H9 (cell line): Measurements from ENCODE around the genes CDH18, CDH6, MTMR12 and NPR3.

DNA sequence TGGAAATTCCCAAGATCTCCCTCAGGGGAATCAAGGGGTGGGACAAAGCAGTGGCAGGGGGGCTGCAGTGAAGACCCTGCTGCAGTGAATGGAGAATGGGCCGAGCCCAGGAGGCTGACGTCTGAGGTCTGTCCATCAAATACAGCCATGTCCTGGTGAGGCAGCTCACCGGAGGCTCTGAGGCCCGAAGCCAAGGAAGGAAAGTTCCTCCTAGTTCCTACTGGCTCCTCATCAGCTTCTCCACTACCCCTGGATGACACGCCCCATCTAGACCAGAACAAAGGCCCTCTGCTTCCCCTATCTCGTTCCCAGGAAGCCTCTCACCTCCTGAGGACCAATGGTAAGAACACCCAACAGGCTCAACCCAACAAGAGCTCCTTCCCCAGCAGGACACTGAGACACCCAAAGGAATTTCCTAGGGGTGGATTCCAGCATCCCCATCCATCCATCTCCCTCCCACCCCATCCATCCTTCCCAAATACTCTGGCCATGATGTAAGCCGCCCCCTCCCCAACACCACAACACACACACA, 40.8 kb downstream of the MYO10 start:
- PRO-cap: no peak

- PRO-cap: no peak
Observed at GRCh38 chr5:16916367-16916887, 19.7 kb downstream of the MYO10 start.

GRCh38 chr5:18519278-18519487, 863.5 kb upstream of the H3Y1 start:
- PRO-cap: no peak

DNA sequence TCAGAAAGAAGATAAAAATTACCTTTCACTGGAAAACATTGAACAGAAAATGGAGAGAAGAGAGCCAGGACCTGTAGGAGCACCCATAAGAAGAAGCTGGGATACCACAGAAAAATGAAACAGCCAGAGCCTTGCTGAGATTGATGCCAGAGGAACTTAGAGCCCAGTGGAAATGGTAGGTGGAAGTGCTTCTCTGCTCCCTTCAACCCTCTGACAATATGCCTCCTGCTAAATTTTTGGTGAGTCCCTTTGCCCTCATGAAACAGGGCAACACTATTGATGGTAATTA, 803.9 kb downstream of the CDH18 start:
- PRO-cap: no peak

- PRO-cap: unidirectional peak, minus-strand start at chr5:19988199
Observed at GRCh38 chr5:19987956-19988435, at the start of gene CDH18. Gene CDH18 (minus strand): TSS chr5:19988200.

DNA sequence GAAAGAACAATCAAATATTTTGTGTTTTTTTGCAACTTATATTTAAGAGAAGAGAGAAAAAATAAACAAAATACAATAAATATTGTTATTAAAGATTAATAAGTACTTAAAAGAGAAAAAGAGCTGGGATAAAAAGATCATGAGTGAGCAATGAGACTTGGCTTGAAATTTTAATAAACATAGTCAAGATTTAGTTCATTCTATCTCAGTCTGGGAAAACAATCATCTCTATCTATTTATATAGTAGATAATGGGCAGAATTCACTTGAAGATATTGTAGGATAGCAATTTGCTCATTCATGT, 669.3 kb downstream of the CDH9 start:
- PRO-cap: no peak

DNA sequence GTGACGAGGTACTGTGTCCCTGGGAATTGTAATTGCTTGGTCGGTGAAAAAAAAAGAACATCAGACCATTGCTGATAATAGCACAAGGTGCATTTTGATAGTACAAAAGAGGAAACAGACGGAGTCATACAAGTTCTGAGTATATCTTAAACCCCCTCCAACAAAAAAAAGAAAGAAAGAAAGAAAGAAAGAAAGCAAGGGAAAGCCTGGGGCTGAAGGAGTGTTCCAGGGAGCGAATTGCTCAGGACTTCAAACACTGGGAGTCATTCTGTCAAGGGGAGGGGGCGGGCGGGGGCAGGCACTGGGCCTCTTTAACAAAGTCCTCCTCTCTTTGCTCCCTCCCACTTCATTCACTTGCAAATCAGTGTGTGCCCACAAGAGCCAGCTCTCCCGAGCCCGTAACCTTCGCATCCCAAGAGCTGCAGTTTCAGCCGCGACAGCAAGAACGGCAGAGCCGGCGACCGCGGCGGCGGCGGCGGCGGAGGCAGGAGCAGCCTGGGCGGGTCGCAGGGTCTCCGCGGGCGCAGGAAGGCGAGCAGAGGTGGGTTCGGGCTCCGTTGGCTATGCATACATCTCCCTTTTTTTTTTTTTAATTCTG, at the start of gene CDH6:
Gene CDH6 (plus strand): TSS at position 341 of the 598 bp plus-strand sequence.
- PRO-cap: unidirectional peak, plus-strand start at position 424 of the sequence

- PRO-cap: no peak
Observed at GRCh38 chr5:31916307-31916719, 257.8 kb downstream of the GOLPH3 start.

DNA sequence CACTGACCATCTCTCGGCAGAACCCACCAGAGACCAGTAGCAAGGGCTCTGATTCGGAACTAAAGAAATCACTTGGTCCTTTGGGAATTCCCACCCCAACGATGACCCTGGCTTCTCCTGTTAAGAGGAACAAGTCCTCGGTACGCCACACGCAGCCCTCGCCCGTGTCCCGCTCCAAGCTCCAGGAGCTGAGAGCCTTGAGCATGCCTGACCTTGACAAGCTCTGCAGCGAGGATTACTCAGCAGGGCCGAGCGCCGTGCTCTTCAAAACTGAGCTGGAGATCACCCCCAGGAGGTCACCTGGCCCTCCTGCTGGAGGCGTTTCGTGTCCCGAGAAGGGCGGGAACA, 83.4 kb downstream of the GOLPH3 start:
- PRO-cap: no peak

DNA sequence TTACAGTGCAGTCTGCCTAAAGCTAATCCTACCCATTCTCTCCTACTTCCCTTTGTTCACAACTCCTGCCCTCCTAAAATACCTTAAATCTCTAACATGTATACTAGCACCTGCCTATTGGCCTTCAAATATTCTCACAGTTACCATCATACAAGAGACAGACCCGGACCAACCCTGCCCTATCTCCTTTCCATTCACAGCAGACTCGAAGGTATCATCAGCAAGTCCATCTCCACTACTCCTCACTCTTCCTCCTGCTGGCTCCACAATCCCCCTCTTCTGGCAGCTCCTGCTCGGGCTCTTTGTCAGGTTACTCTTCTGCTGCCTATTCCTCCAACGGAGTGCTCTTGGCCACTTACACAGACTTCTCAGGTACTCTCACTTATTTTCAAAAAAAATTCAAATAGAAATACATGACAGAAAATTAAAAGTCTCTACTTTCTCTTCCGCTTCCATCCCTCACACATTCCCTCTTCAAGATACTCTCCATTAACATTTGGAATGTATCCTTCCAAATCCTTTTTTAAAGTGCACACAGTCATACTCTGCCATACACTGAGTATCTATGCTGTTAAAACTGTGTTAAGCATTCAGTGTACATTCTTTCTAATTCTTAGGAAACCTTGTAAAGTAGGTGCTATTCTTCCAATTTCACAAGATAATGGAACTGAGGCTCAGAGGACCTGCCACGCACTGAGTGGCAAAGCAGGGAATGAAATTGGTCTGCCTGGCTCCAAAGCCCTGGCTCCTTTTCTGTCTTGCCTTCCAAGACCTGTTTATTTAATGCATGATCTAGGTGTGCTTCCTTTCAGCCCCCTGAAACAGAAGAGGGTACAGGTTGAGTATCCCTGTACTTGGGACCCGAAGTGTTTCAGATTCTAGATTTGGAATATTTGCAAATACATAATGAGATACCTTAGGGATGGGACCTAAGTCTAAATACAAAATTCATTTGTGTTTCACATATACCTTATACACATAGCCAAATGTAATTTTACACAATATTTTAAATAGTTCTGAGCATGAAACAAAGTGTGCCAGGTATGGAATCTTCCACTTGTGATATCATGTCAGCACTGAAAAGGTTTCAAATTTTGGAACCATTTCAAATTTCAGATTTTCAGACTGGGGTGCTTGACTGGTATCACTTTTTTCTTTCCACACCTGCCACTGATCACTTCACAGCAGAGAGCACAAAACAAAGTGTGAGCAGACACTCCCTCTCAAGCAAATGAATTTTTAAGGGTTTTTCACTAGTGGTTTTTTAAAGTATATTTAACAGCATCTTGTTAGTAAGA, 15.3 kb downstream of the GOLPH3 start:
- PRO-cap: no peak

DNA sequence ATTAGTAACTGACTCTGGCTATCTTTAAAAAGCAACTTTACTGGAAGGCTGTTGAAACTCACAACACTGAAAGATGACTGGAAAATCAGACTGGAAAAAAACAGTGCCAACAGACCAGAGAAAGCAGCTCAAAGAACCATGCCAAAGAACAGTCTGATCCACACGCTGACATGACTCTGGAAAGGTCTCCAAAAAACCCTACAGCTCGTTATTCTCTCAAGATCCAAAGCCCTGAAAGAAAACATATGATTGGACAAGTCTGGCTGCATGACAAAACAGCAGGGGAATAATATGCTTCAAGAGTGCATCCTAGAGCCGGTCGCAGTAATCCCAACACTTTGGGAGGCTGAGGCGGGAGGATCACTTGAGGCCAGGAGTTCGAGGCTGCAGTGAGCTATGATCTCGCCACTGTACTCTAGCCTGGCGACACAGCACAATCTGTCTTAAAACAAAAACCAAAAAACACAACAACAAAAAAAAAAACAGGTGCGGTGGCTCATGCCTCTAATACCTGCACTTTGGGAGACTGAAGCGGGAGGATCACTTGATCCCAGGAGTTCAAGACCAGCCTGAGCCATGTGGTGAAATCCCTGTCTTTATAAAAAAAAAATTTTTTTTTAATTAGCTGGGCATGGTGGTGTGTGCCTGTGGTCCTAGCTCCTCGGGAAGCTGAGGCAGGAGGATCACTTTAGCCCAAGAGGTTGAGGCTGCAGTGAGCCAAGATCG, 5.4 kb downstream of the GOLPH3 start:
- PRO-cap: no peak

DNA sequence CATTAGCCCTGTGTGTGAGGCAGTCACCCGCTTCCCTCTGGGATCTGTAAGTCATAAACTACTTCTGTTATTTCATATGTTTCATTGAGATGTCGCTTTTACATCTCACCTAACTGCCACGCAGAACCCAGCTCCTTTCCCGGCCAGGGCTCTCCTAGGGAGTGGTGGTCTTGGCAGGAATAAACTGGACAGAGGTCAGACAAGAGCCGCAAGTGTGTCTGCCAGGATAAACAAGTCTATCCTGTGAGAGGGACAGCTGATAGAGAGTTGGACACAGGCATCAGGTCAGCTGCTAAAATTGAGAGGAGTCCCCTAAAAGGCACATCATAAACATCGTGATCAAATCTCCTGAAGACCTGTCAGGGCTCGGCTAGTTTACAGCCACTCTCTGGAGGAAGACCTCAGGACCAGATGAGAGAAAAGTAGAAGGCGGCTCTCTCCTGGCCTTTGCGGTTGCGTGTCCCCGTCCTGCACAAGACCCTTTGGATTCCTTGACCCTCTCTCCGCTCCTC, 30.0 kb upstream of the GOLPH3 start:
- PRO-cap: no peak

DNA sequence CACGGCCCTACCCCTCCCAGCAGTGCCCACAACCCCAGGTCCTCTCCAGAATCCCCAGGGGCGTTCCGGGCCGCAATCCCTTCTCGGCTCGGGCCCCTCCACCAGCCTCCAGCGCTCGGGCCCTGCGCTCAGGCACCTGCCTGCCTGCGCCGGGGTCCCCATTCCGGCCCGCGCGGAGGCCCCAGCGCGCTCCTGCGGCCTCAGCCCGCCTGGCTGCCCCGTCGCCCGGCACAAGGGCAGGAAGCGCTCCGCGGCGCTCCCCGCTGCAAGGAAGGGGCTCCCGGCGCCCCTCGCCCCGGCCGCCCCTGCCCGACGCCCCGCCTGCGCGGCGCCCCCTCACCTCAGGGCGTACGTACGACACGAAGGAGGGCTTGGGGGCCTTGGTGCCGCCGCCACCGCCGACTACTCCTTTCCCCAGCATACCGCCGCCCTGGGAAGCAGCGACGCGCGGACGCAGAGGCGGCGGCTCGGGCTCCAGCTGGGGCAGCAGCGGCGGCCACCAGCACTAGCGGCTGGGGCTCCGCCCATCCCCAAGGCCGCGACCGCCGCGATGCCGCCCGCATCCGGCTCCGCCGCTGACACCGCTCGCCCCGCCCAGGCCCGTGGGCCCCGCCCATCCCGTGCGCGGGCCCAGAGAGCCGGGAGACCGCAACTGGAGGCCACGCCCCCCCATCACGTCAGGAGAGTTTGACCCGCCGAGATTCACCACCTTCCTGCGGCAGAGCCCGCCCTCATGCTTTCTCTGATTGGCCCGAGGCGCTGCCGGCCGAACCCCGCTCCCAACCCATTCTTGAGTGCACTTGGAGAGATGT, at the start of gene MTMR12:
Gene MTMR12 (minus strand): TSS at position 522 of the 812 bp plus-strand sequence.
- PRO-cap: bidirectional peak, plus-strand start at position 231 of the sequence, minus-strand start at position 267 of the sequence; bidirectional peak, plus-strand start outside the sequence, minus-strand start at position 552 of the sequence

GRCh38 chr5:32605497-32606130, 20.3 kb downstream of the SUB1 start:
- PRO-cap: no peak

DNA sequence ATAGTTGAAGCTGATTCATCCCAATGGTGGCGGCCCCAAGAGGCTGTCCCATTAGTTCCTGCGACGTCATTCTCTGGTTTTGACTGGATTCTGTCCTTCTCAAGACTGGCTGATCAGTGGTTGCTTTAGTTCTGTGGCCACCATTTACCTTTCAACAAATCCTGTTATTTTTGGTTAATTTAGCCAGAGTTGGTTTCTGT, 60.0 kb downstream of the SUB1 start:
- PRO-cap: no peak

- PRO-cap: no peak
Observed at GRCh38 chr5:32709590-32710317, 1.4 kb upstream of the NPR3 start.

DNA sequence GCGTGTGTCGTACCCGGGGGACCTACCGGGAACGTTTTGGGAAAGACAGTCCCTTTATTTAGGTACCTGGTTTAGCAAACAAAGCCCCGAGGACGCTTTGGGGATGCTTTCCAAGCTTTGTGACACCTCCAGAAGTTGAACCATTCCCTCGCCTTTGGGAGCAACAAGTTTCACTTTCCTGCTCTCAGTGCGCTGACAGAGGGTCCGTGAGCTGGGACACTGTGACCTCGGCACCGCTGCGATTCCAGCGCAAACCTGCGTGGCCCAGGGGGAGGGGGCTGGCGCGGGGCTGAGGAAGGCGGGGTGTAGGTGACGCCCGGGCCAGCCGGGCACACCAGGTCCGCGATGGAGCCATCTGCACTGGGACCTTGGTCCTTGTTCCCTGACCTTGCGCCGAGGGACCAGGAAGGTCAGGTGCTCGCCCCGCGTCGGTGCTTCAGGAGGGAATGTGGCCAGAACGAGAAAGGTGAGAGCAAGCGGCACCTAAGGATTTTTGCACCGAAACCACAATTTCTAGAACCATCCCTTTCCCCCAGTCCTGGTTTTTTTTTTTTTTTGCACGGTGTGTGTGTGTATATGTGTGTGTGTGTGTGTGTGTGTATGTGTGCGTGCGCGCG, 695 bp upstream of the NPR3 start:
- PRO-cap: no peak

- PRO-cap: no peak
Observed at GRCh38 chr5:32710935-32711562, at the start of gene NPR3. Gene NPR3 (plus strand): TSS chr5:32711321.

DNA sequence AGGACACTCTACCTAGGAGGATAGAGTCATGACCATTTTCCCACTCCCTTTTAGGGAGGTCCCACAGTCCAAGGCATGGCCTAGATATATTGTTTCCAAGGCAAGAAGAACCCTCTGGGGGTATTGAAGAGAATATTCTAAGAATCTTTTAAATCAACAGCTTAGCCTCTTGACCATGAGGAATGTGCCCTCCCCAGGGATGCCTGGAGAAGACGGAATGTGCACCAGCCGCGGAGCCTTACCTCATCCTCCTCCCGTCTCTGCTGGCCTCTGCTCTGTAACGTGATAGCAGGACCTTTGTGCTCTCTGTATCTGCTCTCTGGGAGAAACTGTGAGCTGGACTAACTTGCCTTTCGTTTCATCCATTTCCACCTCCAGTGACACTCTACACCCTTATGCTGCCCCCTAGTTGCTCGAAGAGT, 141.3 kb downstream of the NPR3 start:
- PRO-cap: no peak

GRCh38 chr5:34058387-34059014, 15.5 kb upstream of the C1QTNF3 start:
- PRO-cap: no peak